Epithelial cell of alveolus of lung (primary cell): ENCODE results near the genes CCNA2 and IL21.

- RAMPAGE, long total RNA = no peak
- RRBS = no CpG with 5 or more reads among the region's 5 CpGs
Measured at GRCh38 chr4:118985120-118985600, 96.5 kb downstream of the SYNPO2 start.

DNA sequence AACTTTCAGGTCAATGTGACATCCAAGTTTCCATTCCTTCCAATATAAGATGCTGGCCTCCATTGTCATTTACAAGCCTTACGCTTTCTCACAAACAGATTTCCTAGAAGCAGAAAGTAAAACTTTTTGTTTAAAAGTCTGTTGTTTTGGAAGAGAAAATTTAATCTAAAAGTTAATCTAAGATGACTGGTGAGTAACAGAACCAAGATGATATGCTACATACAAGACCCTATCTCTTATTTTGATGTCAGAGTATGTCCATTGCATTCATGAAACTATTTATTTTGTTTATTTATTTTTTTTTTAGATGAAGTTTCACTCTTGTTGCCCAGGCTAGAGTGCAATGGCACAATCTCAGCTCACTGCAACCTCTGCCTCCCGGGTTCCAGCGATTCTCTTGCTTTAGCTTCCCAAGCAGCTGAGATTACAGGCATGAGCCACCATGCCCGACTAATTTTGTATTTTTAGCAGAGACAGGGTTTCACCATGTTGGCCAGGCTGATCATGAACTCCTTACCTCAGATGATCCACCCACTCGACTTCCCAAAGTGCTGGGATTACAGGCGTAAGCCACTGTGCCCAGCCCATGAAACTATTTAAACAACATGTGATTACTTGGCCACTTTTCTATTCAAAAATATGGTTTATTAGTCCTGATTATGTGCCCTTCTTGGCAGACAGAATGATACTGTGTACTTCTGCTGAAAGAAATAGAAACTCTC is 88.7 kb upstream of the MYOZ2 start:
- RAMPAGE, long total RNA = no peak
- RRBS = no CpG with 5 or more reads among the region's 6 CpGs

GRCh38 chr4:119220402-119221087 is 8.0 kb downstream of the USP53 start:
- RAMPAGE, long total RNA = no peak
- RRBS = no CpG with 5 or more reads among the region's 1 CpG

- RAMPAGE, long total RNA = no peak
- RRBS = no CpG with 5 or more reads among the region's 5 CpGs
Measured at GRCh38 chr4:119298087-119298797, 2.2 kb downstream of the C4orf3 start.

GRCh38 chr4:119371274-119371866 is 49.4 kb upstream of the FABP2 start:
- RAMPAGE, long total RNA = no peak
- RRBS = no CpG with 5 or more reads among the region's 4 CpGs

DNA sequence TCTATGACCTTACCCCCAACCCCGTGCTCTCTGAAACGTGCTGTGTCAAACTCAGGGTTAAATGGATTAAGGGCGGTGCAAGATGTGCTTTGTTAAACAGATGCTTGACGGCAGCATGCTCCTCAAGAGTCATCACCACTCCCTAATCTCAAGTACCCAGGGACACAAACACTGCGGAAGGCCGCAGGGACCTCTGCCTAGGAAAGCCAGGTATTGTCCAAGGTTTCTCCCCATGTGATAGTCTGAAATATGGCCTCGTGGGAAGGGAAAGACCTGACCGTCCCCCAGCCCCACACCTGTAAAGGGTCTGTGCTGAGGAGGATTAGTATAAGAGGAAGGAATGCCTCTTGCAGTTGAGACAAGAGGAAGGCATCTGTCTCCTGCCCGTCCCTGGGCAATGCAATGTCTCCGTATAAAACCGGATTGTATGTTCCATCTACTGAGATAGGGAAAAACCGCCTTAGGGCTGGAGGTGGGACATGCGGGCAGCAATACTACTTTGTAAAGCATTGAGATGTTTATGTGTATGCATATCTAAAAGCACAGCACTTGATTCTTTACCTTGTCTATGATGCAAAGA is 74.6 kb upstream of the FABP2 start:
- RAMPAGE, long total RNA = no peak
- RRBS = no CpG with 5 or more reads among the region's 13 CpGs

DNA sequence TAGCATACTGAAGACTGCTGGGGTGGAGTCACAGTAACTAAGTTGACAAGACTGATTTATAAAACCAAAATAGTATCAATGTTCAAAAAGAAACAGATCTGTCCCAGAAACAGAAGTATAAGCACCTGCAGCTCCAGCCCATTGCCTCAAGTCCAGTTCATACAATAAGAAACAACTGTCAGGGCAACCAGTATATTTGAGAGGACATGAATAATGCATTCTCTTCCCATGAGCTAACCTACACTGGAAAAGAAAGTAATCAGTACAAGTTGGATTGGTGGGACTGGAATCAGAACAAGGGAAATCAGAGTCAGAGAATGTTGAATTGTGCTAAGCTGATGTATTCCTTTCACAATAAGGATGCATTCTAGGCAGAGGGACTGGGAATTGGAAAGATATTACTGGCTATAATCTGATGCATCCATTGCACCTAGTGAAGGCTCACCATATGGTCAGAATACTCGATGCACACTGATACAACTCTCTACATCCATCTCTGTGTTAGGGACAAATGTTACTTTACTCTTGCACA is 77.4 kb downstream of the PDE5A start:
- RAMPAGE, long total RNA = no peak
- RRBS = no CpG with 5 or more reads among the region's 1 CpG

GRCh38 chr4:119954477-119954984 is 112.1 kb downstream of the MAD2L1 start:
- RAMPAGE, long total RNA = no peak
- RRBS = no CpG with 5 or more reads among the region's 18 CpGs

GRCh38 chr4:120921403-120921629 is 1.2 kb downstream of the PRDM5 start:
- RAMPAGE, long total RNA = no peak

DNA sequence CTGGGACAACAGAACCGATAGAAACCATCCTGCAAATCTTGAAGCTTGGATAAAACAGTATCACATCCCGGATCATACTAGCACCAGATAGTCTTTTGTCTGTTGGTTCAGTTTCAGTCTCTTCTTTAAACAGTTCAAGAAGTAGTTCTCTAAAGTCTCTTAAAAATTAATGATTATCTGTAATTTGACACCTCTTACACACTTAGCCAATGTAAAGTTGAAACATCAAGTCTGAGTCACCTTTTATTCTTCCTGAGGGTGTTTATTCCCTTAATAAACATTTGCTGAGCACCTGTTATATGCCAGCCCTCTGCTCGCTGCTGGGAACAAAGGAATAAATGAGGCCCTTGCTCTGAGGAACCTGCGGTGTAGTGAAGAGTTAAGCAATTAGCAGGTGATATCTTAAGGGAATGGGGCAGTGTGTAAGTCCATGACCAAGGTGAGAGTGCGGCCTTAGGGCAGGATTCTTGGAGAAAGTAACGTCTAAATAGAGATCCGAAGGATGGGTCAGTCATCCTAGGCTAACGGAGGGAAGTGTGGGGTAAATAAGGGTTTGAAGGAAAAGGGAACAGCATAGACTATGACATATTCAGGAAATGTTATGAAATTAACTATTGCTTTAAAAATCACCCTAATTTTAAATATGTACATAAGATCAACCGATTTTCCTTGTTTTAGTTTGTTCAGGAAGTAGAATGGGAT is 5.2 kb upstream of the NDNF start:
- RAMPAGE, long total RNA = no peak
- RRBS = no CpG with 5 or more reads among the region's 9 CpGs

DNA sequence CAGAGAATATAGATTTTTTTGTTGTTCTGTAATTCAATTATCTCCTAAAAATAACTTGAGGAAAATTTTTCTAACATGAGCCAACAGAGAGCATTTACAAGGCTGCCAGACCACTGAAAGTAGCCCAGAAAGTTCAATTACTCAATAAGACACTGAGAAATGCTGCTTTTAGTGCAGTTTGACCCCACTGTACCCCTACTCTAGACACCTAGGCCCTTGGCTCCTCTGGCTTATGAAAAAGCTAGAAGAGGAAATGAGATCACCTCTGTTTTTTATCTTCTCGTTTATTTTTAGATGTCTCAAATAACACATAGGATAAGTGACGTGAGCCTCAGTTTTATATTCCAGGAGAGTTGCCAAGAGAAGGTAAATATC is 24.6 kb downstream of the TNIP3 start:
- RAMPAGE, long total RNA = no peak
- RRBS = no CpG with 5 or more reads among the region's 2 CpGs

DNA sequence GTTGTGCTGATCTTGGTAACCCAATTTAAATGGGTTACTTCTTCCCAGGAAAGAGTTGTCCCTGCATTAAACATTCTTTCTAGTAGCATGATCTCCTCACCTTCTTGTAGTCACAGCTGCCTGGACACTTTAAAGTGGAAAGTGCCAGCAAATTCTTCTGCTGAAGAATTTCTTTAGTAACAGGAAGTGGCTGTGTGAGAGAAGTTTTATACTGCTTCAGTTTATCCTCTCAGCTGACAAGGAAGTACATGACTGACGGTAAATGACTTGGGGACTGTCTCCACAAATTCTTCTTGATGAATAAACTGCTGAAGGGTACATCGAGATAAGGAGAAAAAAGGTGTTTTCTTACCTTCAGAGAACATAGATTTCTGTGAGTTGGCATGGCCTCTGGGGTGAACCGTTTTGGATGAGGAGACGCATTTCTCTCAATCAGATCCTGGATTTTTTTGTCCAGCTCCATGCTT is 18.2 kb upstream of the TNIP3 start:
- RAMPAGE, long total RNA = no peak
- RRBS = no CpG with 5 or more reads among the region's 4 CpGs

DNA sequence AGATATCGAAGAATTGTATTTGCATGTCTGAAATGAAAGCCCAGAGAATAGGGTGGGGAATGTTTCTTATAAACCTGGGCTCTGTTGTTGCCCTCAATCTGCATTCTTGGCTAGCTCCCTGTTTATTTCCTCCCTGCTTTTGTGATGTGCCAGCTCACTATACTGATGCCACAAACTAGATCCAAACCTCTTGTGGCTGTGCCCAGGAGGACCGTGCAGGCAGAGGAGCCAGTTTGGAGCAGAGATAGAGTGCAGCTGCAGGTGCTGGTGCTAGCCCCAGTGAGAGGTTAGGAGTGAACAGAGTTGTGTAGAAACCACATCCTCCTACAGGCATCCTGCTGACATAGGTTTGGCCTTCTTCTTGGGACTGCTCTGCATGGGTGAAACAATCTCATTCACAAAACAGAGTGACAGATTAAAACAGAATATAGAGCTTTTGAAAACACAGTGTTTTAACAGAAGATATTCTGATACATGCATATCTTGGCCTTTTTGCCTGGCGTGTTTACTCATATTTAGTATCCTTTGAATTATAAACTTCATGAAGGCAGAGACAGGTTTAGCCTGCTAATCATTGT is 25.7 kb upstream of the TNIP3 start:
- RAMPAGE, long total RNA = no peak
- RRBS = no CpG with 5 or more reads among the region's 3 CpGs

GRCh38 chr4:121823365-121824310 is at the start of gene CCNA2:
TSS of gene CCNA2 (minus strand) at chr4:121823883.
- RAMPAGE, long total RNA = no peak
- RRBS = 1% methylated on average over 19 of the region's 83 CpGs

- RAMPAGE, long total RNA = no peak
- RRBS = no CpG with 5 or more reads among the region's 3 CpGs
Measured at GRCh38 chr4:121853253-121854012, 16.8 kb downstream of the BBS7 start.

GRCh38 chr4:122309223-122309605 is 69.6 kb upstream of the ADAD1 start:
- RAMPAGE, long total RNA = no peak
- RRBS = no CpG with 5 or more reads among the region's 1 CpG

- RAMPAGE, long total RNA = no peak
- RRBS = no CpG with 5 or more reads among the region's 2 CpGs
Measured at GRCh38 chr4:122315186-122315905, 63.5 kb upstream of the ADAD1 start.

- RAMPAGE, long total RNA = no peak
- RRBS = no CpG with 5 or more reads among the region's 3 CpGs
Measured at GRCh38 chr4:122620960-122621312, at the start of gene IL21. TSS of gene IL21 (minus strand) at chr4:122621066.

GRCh38 chr4:123400029-123400454 is 3.4 kb downstream of the SPRY1 start:
- RAMPAGE, long total RNA = no peak
- RRBS = no CpG with 5 or more reads among the region's 8 CpGs

DNA sequence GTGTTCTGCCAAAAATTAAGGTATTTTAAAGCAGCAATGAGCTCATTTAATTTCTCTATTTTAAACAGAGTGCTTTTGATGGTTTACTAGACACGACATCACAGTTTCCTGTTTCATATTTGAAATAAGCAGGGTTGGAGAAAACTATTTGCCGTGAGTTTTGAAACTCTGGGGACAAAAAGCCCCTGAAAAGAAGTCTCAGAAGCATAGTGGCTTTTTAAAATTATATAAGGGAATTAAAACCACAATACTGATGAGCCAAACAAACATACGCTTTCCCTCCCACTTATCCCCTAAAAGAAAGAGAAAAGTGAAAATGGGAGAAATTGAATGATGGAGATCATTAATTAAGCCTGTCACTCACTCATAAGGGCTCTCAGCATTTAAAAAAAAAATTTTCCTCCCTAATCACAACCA is 25.6 kb downstream of the SPRY1 start:
- RAMPAGE, long total RNA = no peak
- RRBS = no CpG with 5 or more reads among the region's 3 CpGs